Urinary bladder (tissue), 3 donors: ENCODE measurements around the genes POTEB3, GOLGA6L22, MAGEL2 and NDN.

DNA sequence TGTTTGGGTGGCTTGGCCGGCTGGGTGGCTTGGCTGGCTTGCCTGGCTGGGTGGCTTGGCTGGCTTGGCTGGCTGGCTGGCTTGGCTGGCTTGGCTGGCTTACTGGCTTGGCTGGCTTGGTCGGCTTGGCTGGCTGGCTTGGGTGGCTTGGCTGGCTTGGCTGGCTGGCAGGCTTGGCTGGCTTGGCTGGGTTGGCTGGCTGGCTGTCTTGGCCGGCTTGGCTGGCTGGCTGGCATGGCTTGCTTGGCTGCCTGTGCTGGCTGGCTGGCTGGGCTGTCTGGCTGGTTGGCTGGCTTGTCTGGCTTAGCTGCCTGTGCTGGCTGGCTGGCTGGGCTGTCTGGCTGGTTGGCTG lies 438.2 kb downstream of the GOLGA6L6 start:
- PRO-cap = no peak
- RAMPAGE, long total RNA = no peak

- PRO-cap = no peak
- RAMPAGE, long total RNA = no peak
Observed at GRCh38 chr15:20384554-20384905, 157.1 kb downstream of the GOLGA6L6 start.

- PRO-cap = no peak
- RAMPAGE, long total RNA = no peak
Observed at GRCh38 chr15:21440258-21440937, at the start of gene POTEB3. Gene POTEB3, minus strand, starts transcription at chr15:21440499.

- PRO-cap = no peak
- RAMPAGE, long total RNA = no peak
Observed at GRCh38 chr15:22264876-22265895, 170.9 kb downstream of the OR4N4 start.

- PRO-cap = no peak
- RAMPAGE, long total RNA = no peak
Observed at GRCh38 chr15:22458514-22459097, at the start of gene GOLGA6L22. Gene GOLGA6L22, plus strand, starts transcription at chr15:22458903.

GRCh38 chr15:22589453-22589998 lies 130.8 kb downstream of the GOLGA6L22 start:
- PRO-cap = no peak
- RAMPAGE, long total RNA = no peak

- PRO-cap = no peak
- RAMPAGE, long total RNA = no peak
Observed at GRCh38 chr15:22715132-22716009, 71.1 kb upstream of the NIPA1 start.

DNA sequence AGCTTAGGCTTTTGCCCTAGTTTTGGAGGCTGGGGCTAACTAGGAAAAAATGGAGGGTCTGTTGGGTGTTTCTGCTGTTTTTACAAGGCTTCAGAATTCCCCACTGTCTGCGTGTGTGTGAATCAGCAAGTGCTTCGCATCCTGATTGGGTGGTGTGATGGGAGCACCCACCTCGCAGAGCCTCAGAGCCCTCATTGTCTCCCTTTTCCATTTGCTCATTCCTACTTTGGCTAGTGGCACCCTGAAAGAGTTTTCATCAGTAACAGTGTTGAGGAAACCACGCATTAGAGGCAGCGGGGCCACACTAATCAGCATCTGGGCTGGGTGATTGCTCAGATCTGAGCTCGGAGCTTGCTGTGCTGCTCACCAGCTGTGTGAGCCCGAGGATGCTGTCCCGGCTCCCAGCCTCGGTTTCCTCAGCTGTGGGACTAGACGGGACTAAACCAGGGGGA lies 40.6 kb downstream of the GOLGA8S start:
- PRO-cap = unidirectional peak, plus-strand start at position 284 of the sequence
- RAMPAGE, long total RNA = no peak

DNA sequence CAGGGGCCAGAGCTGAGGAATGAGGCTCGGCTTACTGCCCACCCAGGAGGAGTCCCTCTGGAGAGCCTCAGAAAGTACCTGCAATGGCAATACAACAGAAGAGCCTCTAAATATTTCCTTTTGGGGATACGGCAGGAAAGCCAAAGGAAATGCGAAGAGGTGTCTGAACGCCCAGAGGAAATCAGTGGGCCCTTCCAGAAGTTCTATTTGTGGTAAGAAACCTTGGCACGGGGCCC lies 44.6 kb downstream of the GOLGA8S start:
- PRO-cap = no peak
- RAMPAGE, long total RNA = no peak

- PRO-cap = unidirectional peak, minus-strand start at chr15:23477784
- RAMPAGE, long total RNA = no peak
Observed at GRCh38 chr15:23477729-23477951, 30.6 kb upstream of the GOLGA6L2 start.

- PRO-cap = no peak
- RAMPAGE, long total RNA = no peak
Observed at GRCh38 chr15:23647436-23648468, at the start of gene MAGEL2. Gene MAGEL2, minus strand, starts transcription at chr15:23647867.

DNA sequence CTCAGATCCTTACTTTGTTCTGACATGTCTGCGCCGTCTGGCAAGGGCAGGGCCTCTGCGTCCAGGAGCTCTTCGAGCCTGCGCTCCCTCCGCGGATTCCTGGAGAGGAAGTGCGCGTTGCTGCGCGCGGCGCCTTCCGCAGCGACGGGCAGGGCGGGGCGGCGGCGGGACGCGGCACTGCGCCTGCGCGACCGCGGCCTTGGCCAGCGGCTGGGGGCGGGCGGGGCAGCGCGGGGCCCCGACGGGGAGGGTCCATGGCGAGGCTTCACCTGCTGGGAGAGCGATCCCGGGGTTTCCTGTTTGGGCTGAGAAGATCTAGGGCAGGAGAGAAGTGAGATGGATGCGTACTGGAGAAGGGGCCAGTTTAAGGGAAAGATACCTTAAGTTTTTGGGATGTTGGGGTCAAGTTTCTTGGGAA lies at the start of gene NDN:
Gene NDN, minus strand, starts transcription at position 114 of the 418 bp plus-strand sequence.
- PRO-cap = unidirectional peak, minus-strand start at position 101 of the sequence
- RAMPAGE, long total RNA = start-site peak on the minus strand centred at position 86 of the sequence, 58 bp wide, 125 and 203 reads in 2 replicates

DNA sequence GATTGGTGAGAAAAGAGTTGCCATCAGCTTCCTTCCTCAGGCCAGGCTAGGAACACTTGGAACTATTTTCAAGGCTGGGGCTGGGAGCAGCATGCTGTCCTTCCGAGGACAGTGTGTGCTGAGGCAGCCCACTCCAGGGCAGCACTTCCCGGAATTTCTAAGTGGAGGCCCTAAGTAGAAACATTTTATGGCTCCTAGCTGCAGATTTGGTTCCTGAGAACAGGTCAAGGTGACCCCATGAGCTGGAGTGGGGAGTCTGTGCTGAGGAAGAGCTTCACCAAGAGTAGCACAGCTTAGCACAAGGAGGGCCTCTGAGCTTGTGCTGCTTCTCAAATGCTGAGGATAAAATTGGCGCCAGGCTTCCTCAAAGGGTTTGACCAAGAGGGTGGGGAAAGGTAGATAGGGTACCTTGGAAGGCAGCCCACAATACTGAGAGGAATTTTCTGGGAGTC lies 111.1 kb upstream of the NDN start:
- PRO-cap = no peak
- RAMPAGE, long total RNA = no peak

GRCh38 chr15:23897505-23898074 lies 210.5 kb upstream of the NDN start:
- PRO-cap = no peak
- RAMPAGE, long total RNA = no peak

DNA sequence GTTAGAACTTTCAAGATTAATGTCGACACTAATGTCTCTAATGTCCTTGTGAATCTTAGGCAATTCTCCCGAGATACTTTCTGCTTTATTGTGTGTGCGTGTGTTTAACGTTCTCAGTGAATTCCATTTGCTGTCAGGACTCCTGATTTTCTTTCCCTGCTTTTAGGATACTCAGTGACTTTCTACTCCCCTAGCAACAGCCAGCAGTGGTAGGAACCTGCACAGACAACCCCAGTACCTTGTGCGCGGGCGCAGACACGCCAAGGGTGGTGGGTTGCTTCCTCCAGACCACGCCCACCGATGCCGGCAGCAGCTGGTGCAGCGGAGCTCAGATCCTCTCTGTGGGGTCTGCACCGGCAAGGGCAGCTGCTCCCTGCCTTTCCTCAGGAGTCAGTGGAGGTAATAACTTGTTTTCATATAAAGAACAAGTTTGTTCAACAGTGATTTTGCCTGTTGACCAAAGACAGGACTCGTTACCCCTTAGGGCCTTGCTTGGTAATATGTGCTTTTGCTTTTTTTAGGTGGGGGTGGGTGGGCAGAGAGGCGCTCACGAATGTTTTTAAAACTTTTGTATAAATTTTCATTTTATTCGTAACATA lies 225.1 kb upstream of the NDN start:
- PRO-cap = no peak
- RAMPAGE, long total RNA = no peak

GRCh38 chr15:25016078-25016600 lies 61.4 kb downstream of the SNRPN start:
- PRO-cap = no peak
- RAMPAGE, long total RNA = no peak

GRCh38 chr15:25415705-25416177 lies 23.1 kb downstream of the UBE3A start:
- PRO-cap = no peak
- RAMPAGE, long total RNA = no peak

GRCh38 chr15:25503208-25503636 lies 64.4 kb upstream of the UBE3A start:
- PRO-cap = no peak
- RAMPAGE, long total RNA = no peak

- PRO-cap = no peak
- RAMPAGE, long total RNA = no peak
Observed at GRCh38 chr15:25670948-25671738, 192.0 kb downstream of the ATP10A start.

DNA sequence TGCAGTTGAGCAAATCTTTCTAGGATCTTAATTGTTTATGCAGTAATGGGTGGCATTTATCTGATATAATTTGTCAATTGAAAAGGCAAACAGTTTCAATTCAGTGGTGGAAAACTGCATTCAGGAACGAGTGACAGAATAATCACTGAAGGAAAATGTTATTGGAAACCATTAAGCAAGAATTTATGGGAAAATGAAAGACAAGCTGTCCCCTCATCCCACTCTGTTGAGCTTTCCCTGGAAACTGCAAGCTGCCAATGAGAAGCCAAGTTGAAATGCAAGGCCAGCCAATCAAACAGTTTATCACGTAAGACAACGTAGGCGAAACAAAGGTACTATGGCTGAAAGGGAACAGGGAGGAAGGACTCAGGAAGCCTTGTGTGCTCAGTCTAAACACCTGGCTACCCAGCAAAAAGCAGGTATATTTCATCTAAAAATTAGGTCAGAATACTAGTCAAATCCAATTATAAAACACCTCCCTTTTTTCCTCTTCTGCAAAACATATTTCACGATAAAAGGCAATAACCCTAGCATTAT lies 187.9 kb upstream of the ATP10A start:
- PRO-cap = no peak
- RAMPAGE, long total RNA = no peak